Measurements from ENCODE around the genes BLACAT1 and RAB29.

GRCh38 chr1:205210643-205211064 is 848 bp downstream of the DSTYK start:
- RRBS = 0% methylated on average over 1 of the region's 26 CpGs

- RRBS = no CpG with 5 or more reads among the region's 6 CpGs
Measured at GRCh38 chr1:205261510-205261774, 33.7 kb downstream of the TMCC2 start.

DNA sequence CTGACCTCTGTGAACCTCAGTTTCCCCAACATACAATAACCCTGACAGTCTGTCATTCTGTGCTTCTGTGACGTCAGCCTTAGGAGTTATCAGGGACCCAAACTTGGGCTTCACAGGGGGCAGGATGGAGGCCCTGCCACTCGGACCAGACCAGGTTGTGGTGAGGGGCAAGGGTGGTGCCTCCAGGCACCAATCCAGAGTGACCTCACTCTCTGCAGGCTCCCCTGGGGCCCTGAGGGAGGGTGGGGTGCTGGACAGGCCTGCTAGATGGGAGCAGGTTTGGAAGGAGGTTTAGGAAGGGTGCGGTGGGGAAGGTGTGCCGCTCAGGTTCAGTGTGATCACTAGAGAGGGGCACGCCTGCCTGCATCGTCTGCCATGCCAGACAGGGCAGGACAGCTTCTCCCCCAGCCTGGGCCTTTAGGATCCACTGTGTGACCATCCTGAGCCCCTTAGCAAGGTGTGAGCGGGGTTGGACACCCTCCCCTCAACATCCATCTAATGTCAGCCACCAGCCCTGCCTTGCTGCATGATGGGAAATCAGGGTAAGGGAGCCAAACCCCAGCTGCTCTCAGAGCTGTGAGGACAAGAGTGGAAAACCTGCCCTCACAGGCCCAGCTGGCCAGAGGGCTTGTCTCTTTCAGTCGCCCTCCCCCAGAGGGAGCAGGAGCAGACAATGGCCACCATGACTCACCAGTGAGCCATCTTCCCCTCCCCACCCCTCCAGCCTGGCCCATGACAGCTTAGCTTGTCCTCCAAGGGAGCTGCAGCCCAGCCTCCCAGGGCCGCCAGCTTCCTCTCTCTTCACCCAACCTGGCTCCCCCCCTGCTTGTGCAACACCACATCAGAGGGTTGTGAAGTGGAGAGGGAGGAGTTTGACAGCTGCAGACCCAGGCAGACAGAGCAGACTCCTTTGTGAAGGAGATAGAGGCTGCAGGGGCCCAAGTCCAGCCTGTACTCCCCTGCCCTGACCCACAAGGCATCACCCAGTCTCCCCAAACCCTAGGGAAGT is 37.1 kb downstream of the NUAK2 start:
- RRBS = no CpG with 5 or more reads among the region's 9 CpGs

DNA sequence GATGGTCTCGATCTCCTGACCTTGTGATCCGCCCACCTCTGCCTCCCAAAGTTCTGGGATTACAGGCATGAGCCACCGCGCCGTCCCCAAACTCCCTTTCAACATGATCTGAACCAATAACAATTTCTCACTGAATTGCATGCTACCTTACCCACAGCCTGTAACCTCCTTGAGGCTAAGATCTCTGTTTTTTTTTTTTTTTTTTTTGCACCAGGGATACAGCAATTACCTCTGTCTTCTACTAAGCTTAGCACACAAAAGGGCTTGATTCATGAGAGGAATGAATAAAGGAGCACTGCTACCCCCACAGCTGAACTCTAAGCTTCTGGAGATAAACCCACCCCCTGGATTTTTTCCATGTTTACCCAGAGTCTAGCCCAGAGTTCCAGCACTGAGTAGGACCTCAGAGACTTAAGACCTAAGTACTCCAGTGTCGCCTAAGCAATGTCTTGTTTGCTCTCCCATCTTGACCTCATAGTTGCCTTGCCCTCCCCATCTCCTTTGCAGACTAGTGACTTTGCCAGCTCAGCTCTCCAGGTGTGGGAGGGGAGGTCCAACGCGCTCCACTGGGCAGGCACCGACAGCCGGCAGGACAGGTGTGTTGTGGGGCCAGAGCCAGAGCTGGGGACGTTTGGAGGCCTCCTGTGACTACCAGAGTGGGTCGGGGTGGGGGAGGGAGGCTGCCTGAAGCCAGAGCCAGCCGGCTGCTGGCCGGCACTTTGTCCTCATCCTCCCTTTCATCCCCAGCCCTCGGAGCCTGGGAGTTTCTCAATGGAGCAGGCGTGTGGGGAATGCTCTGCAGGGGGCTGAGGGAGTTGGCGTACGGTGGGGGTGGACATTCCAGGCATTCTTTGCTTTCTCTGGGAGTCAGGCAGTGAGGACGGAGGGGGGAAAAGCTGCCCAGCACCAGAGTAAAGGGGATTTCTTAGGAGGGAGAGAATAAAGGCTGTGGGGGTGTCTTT is 20.5 kb downstream of the NUAK2 start:
- RRBS = 20% methylated on average over 1 of the region's 19 CpGs

DNA sequence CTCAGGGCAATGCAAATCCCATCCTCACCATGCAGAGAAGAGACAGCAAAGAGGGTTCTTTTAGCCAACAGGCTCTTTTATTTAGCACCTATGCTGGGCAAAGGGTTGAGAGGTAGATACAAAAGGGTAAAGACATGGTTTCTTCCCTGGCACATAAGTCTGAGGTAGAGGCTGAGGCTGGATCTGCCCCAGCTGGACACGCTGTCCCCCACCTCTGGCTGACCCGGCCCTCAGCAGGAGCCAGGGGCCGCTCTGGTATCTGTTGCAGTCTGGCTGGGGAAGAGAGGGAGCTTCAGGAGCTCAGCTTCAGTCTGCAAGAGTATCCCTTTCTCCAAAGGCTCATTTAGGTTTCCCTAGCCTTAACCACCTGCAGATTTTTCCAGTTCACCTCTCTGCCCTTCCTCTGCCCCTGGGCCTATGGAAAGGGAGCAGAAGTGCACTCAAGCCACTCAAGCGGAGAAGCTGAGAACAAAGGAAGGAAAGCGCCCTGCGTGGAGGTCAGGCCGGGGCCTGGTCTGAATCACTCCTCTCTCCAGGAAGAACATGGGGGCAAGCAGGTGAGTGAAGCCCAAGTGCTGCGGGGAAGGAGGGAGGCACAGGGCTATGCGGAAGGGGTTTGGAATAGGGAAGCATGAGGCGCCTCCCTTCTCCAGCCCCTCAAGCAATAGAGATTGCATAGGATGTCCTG is 14.0 kb downstream of the BLACAT1 start:
- RRBS = no CpG with 5 or more reads among the region's 10 CpGs

- RRBS = 3% methylated on average over 28 of the region's 74 CpGs
Measured at GRCh38 chr1:205455778-205456732, at the start of gene BLACAT1. Gene BLACAT1 (minus strand): TSS chr1:205456045.

DNA sequence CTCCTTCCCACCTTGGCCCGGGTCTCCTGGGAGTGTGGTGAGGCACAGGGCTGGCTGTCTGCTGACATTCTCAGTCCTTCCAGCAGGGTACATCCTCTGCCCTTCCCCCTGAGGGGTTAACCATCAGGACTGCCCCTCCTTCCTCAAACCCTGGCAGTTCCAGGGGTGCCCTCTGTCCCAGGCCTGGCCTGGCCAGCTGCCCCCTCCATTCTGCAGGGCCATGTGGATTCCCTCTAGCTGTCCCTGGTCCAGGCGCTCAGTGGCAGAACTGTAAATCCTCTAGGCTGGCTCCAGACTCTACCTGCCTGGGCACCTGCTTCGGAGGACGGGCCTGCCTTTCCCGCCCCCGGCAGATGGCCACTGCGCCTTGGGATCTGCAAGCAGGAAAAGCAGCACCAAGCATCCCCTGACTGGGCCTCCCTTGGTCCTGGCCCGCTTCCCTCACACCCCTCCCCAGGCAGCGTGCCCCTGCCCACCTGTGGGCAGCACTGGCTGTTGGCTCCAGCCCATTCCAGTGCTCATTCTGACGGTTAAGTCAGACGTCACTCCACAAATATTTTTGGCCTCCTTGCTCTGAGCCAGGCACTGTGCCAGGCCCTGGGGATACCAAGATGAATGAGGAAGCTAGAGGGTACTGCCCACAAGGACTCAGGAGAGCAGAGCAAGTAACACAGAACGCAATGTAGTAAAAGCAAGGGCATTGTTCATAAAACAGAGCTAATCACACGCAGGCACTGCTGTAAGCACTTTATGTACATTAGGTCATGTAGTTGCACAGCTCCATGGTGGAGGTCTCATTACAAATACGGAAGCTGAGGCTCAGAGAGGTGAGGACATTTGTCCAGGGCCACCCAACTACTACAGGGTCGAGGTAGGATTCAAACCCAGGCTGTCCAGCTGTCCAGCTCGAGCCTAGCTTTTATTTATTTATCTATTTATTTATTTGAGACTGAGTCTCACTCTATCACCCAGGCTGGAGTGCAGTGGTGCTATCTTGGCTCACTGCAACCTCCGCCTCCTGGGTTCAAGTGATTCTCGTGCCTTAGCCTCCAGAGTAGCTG is 22.0 kb upstream of the BLACAT1 start:
- RRBS = no CpG with 5 or more reads among the region's 18 CpGs

DNA sequence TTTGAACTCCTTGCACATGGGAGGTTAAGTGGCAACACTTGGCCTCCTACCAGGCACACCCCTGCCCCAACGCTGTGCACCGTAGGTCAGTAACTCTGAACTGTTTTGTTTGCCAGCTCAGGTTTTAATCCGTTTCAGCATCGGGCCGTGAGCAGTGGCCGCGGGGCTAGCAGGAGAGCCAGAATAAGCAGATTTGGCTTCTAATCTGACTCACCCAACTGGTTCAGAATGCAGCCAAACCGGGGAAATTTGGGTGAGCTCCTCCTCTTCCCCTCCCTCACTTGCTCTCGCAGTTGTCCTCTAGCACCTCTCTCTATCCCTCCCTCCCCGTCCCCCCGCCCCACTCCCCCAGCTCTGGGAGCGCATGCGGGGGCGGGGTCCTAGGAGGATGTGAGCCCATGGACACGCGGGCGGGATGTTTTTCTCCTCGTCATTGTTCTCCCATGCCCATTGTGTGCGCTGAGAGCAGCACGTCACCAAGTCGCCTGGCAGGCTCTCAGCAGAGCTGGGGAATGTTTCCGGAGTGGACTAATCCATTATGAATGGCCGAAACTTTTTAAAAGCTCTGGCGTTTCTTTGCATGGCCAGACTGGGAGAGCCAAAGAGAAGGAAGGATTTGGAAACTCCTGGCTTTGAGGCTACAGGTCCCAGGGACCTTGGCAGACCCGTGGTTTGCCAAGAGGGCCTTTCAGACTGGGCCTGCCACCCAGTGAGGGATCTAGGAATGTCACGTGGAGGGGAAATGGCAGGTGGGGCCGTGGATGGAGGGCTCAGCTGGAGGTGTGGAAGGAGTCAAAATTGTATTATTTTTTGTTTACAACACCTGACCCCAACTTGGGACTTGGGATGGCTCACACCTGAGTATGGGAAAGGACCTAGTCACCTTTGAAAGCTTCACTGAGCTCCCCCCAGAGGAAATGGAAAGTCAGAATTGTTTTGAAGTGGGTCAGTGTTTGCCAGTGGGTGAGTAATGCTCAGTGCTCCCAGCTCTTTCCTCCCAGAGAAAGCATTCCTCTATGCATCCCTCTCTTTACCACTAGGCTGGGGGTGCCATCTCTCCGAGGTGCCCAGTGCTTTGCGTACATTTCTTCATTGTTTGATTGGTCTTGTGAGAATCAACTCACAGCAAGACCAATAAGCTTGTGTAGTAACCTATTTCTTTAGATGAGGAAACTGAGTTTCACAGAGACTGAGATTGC is 25.2 kb upstream of the MFSD4A start:
- RRBS = no CpG with 5 or more reads among the region's 29 CpGs

GRCh38 chr1:205676418-205676961 is 3.8 kb downstream of the SLC45A3 start:
- RRBS = no CpG with 5 or more reads among the region's 5 CpGs

DNA sequence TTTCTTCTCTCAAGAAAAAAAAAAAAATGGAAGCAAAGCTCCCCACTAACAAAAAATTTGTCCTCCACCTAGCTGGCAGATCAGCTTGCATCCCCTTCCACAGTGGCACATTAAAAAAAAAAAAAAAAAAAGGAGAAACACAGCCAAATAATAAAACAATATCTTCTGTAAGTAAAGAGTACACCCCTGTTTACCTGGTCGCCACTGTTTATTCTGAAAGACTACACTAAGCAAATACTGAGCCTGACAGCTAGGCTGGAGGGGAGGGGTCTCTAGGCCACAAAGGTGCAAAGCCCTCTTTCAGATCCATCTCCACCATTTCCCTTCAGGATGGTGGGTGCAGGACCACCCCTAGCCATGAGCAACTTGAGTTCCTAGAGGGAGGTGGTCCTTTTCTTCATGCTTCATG is 22.7 kb upstream of the SLC45A3 start:
- RRBS = no CpG with 5 or more reads among the region's 1 CpG

DNA sequence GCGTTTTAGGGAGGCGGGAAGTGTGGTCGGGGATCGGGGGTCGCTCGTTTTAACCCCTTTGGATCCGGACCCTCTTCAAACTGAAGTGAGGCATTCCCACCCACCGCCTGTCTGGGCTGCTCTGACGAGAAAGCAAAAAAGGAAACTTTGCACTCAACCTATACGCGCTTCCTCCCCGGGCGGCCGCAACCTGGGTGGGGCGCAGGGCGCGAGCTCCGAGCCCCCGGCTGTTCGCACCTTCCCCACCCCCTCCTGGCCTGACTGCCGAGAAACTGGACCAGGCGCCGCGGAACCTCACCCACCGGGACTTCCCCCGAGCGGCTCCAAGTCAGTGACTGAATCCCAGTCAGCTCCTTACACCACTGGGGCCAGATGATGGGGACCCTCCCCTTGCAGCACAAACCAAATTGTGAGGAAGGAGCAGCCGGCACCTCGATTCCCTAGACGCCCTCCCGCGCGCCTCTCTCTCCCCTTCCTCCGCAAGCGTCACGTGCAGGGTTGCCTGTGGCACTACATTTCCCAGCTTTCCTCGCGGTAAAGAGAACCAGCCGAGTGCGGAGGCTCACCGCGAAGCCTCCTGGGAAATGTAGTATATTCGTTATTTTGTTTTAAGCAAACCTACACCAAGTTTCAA is at the start of gene RAB29:
Gene RAB29, minus strand, starts transcription at position 512 of the 634 bp plus-strand sequence.
- RRBS = 1% methylated on average over 16 of the region's 43 CpGs

DNA sequence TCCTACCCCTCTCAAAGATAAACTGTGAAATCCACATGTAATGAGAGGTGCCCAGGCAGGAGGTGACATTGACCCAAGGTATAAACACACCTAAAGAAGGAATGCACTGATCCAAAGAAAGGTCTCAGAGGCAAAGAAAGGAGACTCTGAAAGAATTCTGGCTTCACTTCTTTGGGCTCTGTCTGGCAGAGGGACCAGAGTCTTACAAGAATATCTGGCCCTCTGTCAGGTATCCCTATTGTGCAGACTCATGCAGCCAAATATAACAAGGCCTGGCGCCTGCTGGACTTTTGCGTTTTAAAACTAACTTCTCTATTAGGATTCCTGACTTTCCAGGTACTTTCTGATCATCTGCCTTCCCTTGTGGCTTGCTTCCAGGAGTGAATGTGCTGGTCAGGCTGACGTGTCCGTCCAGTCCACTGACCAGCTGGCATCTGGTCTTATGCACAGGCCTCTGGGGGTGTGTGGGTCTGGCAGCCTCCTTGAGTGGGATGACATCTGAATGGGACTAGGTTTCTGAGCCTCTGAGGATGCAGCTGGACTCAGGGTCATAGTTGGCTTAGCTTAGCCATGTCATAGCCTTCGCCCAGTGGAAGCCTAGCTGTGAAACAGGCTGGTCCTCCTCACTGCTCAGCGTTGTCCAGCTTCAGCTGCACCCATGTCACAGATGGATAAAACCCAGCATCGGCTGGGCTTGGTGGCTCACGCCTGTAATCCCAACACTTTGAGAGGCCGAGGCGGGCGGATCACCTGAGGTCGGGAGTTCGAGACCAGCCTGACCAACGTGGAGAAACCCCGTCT is 8.7 kb upstream of the RAB29 start:
- RRBS = no CpG with 5 or more reads among the region's 15 CpGs

DNA sequence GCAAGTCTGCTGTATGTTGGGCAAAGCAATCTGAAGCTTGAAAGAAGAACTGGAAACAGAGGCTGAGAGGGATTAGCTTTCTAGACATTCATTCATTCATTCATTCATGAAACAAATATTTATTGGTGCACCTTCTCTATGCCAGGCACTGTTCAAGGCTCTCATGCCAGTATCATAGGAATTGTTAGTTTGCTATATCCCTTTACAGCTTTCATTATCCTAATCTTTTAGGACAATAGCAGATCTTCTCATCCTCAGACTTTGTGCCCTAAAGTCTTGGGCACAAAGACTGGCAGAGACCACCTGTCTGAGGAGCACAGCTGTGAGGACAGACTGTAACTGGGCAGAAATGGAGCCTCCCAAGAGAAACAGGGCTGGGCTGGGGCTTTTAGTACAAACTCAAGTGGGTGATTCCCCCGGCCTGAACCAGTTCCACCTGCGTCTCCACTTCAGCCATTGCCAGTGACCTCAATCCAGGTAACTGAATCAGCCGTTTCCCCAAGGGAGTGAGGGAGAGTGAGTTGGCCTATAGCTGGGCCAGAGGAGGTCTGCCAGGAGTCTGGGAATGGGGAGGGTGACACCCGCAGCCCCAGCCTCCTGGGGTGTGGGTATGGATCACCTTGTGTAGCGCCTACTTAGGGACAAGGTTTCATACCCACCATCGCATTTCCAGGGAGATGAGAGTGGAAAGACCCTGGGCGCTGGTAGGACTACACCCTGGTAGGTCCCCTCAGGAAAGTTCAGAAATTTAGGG is 8.6 kb downstream of the SLC26A9 start:
- RRBS = no CpG with 5 or more reads among the region's 7 CpGs

DNA sequence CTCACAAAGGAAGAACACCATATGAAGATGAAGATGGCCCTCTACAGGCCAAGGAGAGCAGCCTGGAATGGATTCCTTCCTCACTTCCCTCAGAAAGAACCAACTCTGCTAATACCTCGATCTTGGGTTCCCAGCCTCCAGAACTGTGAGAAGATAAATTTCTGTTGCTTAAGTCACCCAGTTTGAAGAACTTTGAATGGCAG is 27.1 kb downstream of the FAM72A start:
- RRBS = no CpG with 5 or more reads among the region's 1 CpG

DNA sequence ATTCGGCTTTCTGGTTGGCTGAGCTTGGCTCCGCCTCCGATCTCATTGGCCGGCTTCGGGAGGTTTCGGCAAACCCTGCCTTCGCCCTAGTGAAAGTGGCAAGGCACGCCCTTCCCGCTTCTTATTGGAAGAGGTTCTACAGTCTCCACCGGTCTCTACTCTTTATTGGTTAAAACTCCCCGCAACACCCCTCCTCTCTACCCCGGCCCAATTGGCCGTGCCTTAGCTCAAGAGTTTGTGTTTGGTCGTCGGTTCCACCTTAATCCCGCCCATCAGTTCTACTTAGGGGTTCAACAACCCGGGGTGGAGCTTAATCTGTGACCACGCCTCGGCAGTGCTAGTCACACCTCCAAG is 331 bp upstream of the SRGAP2 start:
- RRBS = no CpG with 5 or more reads among the region's 19 CpGs

DNA sequence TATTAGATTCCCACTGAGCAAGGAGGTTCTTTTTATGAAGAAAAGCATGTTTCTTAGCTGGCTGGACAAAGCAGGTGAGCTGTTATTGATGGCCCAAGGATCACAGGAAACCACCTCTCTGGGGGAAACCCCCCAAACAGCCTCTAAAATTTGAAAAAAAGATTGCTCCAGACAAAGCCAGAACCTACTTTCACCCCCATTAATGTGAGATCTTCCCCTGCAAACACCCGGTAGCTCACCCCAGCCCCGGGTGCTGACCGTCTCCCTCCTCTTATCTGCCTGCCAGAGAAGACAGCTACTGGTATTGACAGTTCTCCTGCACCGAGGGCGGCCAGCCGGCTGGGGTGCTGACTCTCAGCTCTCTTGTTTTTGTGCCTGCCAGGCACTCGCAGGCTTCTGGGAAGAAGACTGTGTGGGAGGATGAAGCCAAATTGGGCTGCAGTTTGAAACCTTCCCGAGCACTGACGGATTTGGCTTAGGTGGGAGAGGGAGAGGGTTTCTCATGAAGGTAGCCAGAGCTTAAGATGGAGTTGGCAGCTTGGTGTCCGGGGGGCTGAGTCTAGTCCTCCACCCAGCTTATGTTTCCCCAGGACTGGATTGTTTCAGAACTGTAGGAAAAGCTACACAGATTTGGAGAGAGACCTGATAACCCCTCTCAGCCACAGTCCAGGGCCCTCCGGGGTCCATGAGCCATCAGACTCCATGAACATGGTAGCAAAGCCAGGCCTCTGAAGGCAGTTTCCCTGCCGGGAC is 48.2 kb downstream of the RASSF5 start:
- RRBS = 71% methylated on average over 7 of the region's 12 CpGs

- RRBS = 1% methylated on average over 31 of the region's 66 CpGs
Measured at GRCh38 chr1:206556818-206557748, 49.8 kb downstream of the RASSF5 start.

GRCh38 chr1:206557749-206558755 is 50.7 kb downstream of the RASSF5 start:
- RRBS = no CpG with 5 or more reads among the region's 13 CpGs

- RRBS = no CpG with 5 or more reads among the region's 8 CpGs
Measured at GRCh38 chr1:206589969-206590881, 22.0 kb downstream of the EIF2D start.

- RRBS = no CpG with 5 or more reads among the region's 9 CpGs
Measured at GRCh38 chr1:206652234-206653169, 17.2 kb downstream of the DYRK3 start.

Data from retinal pigment epithelial cell (primary cell).